Fibroblast of the aortic adventitia (primary cell): ENCODE measurements around a stretch of chr3.

- CAGE, long polyA plus RNA = no peak
Observed at GRCh38 chr3:40584806-40585243, 60.1 kb downstream of the ZNF621 start.

DNA sequence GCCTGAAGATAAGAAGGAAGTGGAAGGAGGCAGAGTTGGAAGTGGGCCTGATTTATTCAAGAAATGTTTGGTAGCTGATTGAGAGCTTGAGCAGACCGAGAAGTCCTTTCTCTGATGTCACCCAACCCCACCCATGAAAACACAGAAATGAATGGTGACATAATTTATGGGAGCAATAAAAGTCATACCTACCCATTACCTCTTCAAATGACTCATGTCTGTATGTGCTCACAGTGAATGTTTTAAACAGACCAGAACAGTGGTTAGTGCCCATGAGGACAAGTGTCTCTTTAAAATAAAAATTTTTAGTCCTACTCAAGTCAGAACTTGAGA, 39.5 kb upstream of the CTNNB1 start:
- CAGE, long polyA plus RNA = no peak

- CAGE, long polyA plus RNA = no peak
Observed at GRCh38 chr3:41201079-41201698, 1.9 kb downstream of the CTNNB1 start.

DNA sequence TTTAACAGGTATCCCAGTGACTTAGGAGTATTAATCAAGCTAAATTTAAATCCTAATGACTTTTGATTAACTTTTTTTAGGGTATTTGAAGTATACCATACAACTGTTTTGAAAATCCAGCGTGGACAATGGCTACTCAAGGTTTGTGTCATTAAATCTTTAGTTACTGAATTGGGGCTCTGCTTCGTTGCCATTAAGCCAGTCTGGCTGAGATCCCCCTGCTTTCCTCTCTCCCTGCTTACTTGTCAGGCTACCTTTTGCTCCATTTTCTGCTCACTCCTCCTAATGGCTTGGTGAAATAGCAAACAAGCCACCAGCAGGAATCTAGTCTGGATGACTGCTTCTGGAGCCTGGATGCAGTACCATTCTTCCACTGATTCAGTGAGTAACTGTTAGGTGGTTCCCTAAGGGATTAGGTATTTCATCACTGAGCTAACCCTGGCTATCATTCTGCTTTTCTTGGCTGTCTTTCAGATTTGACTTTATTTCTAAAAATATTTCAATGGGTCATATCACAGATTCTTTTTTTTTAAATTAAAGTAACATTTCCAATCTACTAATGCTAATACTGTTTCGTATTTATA, 24.7 kb downstream of the CTNNB1 start:
- CAGE, long polyA plus RNA = no peak

GRCh38 chr3:41233435-41234063, 34.2 kb downstream of the CTNNB1 start:
- CAGE, long polyA plus RNA = no peak

- CAGE, long polyA plus RNA = no peak
Observed at GRCh38 chr3:41237958-41238423, 38.7 kb downstream of the CTNNB1 start.

DNA sequence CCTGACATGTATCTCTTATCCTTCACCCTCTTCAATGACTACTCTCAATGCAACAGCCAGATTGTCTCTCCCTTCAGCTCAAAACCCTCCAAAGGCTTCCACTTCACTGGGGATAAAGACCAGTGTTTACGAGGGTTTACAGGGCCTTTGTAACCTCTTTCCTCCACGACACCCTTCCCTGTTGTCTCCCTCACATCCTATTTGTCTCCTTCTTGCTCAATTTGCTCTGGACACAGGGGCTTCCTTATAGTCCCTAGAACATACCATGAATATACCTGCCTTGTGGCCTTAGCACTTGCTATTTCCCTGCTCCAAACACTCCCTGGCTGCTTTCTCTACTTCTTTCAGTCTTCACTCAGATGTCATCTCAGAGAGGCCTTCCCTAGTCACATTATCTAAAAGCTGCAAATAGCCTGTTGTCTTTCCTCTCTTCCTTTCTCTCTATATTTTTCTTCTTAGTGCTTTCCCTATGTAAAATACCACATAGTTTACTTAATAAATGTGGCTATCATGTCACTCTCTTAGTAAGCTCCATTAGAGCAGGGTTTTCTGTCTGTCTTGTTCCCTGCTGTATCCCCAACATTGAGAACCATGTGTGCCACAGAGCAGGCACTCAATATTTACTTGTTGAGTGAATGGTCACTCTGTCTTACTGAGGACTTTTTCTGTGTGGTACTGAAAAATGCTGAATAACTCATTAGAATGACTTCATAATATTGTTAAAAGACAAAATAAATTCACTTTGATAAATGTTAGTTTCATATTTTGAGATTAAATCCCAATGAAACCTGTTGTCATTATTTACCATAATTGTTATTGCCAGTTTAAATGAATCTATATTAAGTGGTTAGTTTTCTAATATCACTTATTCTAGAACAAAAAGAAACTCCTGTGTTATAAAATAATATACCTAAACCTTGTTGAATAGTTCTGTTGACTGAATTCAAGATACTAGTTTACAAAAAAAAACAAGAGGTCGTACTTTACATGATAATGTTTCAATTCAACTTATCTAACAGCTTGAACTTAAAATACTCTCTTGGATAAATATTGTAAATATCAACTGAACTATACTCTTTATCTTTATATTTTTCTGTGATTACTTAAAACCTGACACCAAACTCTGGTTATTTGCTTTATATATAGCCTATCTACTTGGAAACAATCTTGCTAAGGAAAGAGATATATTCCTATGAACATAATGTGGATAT, 182.8 kb downstream of the CTNNB1 start:
- CAGE, long polyA plus RNA = no peak

DNA sequence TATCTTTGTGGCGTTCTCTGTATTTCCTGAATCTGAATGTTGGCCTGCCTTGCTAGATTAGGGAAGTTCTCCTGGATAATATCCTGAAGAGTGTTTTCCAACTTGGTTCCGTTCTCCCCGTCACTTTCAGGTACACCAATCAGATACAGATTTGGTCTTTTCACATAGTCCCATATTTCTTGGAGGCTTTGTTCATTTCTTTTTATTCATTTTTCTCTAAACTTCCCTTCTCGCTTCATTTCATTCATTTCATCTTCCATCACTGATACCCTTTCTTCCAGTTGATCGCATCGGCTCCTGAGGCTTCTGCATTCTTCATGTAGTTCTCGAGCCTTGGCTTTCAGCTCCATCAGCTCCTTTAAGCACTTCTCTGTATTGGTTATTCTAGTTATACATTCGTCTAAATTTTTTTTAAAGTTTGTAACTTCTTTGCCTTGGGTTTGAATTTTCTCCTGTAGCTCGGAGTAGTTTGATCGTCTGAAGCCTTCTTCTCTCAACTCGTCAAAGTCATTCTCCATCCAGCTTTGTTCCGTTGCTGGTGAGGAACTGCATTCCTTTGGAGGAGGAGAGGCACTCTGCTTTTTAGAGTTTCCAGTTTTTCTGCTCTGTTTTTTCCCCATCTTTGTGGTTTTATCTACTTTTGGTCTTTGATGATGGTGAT, 315.1 kb downstream of the ULK4 start:
- CAGE, long polyA plus RNA = no peak

- CAGE, long polyA plus RNA = no peak
Observed at GRCh38 chr3:41683631-41684262, 278.2 kb downstream of the ULK4 start.

GRCh38 chr3:41688526-41688959, 273.4 kb downstream of the ULK4 start:
- CAGE, long polyA plus RNA = no peak

DNA sequence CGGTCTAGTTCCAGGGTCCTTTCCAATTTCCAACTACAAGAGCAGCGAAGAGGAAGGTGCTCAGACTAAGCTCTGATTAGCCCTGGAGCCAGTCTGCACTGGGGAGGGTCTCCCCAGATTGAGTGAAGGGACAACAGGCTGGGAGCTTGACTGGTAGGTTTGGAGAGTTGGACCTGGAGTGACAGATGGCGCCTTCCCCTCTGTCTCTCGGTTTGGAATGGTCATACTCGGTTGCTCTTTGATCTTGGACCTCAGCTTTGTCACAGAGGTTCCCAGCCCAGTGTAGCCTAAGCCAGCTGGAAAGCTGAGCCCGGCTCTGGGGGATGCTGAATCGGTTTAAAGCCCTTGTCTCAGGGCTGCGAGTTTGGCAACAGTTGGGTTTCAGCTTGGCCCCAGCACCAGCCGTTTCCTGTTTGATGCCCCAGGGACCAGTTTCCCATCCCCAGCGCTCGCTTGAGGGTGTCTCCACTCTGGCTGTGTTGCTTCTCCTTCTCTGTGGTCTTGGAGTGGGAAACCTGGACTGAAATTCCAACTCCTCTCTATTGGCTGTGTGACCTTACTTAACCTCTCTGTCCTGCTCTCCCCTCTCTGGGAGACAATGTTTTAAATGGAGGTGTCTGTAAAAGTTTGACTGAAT, 53.2 kb upstream of the ULK4 start:
- CAGE, long polyA plus RNA = no peak

DNA sequence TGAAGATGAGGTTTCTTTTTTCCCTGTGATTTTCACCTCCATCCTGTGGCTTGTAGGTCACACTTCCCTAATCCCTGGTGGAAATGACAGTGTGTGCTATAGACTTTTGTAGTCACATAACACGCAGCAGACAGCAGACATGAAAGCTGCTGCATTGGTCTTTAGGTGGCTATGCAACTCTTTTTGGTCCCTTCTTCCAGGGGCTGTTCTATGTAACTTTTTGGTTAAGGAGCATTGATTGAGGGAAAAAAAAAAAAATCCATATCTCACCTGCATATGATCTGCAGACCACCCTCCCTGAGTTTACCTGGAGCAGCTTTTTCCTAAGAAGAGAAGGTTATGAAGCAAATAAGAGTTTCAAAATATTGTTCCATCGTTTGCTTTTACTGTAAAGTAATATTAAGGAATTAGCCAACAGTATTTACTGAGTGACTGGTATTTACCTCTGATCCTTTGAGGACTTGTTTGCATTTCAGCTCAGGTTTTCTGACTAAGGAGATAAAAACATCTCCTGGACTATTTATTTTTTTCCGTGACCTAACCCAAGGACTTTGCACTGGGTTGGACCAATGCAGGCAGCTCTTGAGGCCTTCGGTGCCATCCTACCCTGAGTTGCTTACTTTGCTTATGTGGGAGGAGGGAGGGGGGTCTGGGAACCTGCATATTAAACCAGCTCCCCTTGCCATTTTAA, 39.1 kb downstream of the TRAK1 start:
- CAGE, long polyA plus RNA = no peak

DNA sequence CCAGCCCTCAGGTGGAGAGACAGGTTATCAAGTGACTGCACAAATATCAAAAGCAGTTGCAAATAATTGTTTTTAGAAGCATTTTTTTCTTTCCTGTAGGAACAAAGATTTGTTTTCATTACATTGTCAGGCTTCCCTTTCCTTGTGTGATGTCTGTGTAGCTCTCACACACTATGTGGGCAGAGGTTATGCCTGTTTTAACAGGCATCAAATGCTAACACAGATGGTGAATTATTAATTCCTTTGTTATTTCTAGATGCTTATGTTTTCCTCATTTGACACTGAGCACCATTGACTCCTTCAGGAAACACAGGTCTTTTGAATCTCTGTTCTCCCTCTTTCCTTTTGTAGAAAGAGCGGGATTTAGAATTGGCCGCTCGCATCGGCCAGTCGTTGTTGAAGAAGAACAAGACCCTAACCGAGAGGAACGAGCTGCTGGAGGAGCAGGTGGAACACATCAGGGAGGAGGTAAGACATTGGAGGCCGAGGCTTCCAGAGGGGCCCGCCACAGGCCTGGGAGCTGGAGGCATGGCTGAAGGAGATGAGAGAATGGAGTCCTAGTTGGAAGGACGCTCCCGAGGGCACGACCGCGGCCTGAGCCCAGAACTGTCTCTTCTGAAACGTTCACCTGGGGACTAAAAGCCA, 81.5 kb downstream of the CCK start:
- CAGE, long polyA plus RNA = no peak

GRCh38 chr3:42192458-42193419, 73.2 kb downstream of the CCK start:
- CAGE, long polyA plus RNA = no peak

GRCh38 chr3:42515189-42515722, 12.8 kb downstream of the VIPR1 start:
- CAGE, long polyA plus RNA = no peak

DNA sequence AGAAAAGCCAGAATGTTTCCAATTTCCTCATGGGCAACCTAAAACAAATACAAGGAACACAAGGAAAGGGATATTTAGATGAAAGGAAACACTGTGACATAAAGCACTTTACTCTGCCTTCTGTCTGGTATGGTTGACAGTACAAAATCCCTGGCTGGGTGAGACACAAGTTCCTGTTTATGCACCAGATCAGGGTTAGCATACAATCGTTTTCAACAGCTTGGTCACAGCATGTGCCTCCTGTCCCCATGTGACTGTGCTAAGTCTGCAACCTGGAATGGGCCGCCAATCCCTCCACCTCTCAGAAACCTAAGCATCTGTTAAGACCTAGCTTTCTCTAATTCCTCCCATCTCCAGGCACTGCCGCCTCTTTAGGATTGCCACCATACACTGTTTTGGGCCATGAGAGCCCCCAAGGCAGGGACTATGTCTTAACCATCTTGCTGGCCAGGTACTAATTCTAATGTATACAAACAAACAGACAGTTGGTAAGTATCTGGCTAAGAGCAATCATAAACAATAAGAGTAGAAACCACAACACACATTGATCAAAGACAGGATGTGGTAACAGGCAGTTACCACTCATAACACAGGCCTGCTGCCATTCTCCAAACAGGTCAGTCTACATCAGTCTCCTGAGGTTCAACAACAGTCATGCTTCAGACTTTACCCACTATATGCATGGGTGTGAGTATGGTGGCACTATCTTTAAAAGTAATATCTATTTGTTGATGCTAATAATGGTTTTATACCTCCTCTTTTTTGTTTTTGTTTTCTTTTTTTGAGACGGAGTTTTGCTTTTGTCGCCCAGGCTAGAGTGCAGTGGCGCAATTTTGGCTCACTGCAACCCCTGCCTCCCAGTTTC, 25.6 kb downstream of the SEC22C start:
- CAGE, long polyA plus RNA = no peak

DNA sequence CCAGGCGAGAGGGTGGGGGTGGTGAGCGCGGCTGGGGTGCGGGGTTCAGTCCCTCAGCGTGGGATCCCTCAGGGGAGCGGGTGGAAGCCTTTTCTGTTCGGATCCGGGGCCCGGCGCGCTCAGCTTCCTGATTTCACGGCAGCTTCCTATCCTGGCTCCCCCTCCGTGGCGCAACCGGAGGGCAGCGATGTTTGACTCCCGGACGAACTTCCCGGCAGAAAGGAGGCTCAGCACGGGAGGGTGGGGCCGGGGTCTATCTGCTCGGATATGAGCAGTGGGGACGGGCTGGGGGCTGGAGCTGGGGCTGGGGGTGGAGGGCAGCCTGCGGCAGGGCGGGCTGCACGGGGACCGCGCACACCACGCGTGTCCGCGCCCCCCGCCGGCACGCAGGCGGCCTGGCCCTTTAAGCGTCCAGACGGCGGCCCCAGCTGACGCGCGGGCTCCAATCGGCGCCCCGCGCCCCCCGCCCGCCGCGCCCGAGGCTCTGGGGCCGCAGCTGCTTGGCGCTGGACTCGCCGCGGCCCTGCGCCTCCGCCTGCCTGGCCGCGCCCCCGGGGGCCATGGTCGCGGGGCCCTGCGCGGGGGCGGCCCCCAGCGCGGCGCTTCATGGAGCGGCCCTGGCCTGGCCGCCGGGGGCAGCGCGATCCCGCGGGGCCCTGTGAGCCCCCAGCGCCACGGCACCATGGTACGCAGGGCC, 662 bp downstream of the ZBTB47 start:
- CAGE, long polyA plus RNA = no peak

GRCh38 chr3:42731807-42732834, 29.5 kb upstream of the HHATL start:
- CAGE, long polyA plus RNA = no peak

GRCh38 chr3:42739562-42740447, 33.2 kb downstream of the CCDC13 start:
- CAGE, long polyA plus RNA = no peak

- CAGE, long polyA plus RNA = no peak
Observed at GRCh38 chr3:42802912-42804105, 981 bp downstream of the HIGD1A start.